HGPS cell (cell line): ENCODE results near the genes ARHGEF16 and TPRG1L.

GRCh38 chr1:3122307-3122864 lies 53.4 kb downstream of the PRDM16 start:
- RRBS, result 62% methylated on average over 2 of the region's 14 CpGs

- RRBS, result 84% methylated on average over 4 of the region's 16 CpGs
These were observed 127.6 kb downstream of the PRDM16 start for GRCh38 chr1:3196524-3197083.

GRCh38 chr1:3221713-3222861 lies 153.1 kb downstream of the PRDM16 start:
- RRBS, result no CpG with 5 or more reads among the region's 25 CpGs

DNA sequence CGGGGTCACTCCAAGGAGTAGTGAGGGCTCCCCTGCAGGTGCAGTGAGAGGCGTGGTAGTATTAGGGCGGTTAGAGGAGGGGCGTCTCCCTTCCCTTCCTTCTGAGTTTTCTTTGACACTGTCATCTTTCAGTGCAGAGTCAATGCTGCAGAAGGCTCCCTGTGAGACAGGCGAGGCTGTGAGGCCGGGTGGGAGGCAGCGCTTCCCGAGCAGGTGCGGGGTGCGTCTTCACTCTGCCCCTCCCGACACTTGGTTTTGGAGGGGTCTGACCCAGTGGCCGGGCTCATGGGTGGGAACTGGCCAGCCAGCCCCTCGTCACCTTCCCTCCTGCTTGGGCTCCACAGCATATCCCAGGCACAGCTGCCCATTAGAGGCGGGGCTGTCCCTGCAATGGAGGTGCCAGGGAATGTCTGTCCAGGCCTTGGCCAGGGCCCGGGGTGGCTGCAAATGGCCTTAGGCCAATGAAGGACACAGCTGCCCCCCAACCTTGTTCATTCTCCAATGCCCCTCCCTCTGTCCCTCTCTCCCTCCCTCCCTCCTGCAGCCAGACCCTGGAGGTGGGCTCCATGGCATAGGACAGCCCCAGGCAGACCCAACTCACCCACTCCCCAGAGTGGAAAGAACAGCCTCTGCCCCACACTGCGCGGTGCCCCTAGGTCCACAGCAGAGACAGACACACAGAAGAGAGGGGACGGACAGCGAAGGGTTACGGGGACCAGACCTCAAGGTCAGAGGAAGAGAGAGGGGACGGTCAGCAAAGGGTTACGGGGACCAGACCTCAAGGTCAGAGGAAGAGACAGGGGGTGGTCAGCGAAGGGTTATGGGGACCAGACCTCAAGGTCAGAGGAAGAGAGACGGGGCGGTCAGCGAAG lies 171.4 kb upstream of the ARHGEF16 start:
- RRBS, result 78% methylated on average over 6 of the region's 26 CpGs

DNA sequence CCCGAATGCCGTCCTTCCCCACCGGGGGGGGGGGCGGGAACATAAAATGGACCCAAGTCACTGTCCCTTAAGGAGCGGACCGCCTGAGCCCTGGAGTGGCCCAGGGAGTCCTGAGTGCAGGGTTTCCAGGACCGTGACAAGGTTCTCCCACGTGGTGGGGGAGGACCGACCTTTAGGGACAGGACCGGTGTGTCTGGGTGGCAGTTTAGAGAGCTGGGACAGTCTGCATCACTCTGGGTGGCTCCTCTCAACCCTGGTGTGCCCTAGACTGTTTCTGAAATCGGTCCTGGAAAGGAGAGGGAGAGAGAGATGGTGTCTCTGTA lies 140.5 kb upstream of the ARHGEF16 start:
- RRBS, result no CpG with 5 or more reads among the region's 11 CpGs

DNA sequence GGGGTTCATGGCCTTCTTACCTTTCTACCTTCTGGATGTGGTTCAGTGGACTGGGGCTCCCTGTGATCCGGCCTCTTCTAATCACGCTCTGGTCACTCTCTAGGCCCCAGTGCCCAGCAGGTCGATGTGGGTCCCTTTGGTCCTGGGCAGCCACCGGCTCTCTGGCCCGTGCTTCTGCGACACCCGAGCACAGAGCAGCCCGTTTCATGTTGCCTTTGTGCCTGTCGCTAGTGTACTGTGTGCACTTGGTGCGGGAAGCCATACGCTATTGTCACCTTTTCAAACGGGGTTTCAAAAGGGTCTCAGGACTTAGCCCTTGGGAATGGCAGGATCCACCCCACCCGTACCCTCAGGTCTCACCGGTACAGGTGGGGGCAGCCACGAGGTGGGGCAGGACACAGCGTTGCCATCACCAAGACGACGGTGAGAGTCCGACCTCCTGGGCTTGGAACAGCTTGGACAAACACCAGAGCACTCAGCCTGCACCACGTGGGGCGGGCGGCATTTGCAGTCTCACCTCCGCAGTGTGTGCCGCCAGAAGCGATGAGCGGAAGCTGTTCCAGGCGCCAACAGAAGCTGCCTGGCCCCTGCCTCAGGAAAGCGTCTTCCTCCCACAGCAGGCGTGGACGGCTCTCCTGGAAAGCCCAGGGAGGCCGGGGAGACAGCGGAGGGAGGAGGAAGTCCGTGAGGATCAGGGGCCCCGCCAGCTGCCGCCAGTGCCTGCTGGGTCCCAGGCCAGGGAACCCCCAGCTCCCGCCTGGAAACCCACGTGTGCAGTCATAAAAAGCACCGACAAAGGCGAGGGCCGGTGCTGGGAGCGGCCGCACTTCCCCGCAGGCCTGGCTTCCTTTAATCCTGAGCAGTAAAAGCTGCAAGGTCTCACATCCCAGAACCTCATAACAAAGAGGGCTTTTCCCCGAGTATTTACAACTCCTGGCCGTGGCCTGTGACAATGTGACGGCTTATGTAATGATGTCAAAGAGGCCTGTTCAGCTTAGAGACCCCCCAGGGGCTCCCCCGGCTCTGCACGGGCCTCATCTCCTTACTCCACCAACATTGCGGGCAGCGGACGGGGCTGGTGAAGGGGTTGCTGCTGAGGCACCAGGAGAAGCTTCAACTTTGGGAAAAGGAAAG lies 131.2 kb upstream of the ARHGEF16 start:
- RRBS, result 92% methylated on average over 4 of the region's 51 CpGs

DNA sequence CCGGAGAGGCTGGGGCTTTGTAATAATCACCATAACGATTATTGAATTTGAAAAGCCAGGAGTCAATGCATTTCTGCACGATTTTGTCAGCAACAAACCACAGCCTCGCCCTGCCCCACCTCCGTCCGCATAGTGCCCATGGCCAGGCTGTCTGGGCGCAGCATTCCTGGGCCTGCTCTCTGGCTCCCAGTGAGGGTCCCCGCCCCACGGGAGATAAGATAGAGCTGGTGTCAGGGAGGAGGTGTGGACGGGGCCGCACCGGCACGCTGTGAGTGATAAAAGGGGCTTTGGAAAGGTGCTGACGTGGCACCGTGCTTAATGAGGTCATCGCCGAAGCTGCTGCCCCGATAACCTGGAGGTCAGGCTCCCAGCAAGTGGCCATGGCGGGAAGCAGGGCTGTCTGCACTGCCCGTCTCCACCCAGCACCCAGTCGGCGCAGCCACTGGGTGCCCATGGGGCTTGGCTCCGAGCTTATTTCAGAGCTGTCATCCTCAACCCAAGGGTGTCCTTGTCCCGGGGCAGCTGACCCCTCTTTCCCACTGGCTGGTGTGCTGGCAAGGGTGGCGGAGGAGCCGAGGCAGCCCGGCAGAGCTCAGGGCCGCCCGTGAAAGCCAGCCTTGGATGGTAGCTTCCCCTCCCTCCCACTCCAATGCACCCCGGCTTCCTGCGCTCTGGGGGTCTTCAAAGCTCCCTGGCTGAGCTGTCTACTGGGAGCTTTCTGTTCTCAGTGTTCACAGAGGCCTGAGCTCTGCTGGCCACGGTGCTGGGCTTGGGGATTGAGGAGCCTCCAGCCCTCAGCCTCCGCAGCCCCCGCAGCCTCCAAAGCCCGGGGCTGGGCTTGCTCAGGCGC lies 105.2 kb upstream of the ARHGEF16 start:
- RRBS, result 73% methylated on average over 8 of the region's 36 CpGs

- RRBS, result 18% methylated on average over 5 of the region's 21 CpGs
These were observed 104.0 kb upstream of the ARHGEF16 start for GRCh38 chr1:3350246-3351165.

GRCh38 chr1:3431944-3432269 lies 22.6 kb upstream of the ARHGEF16 start:
- RRBS, result 92% methylated on average over 1 of the region's 12 CpGs

GRCh38 chr1:3454172-3455422 lies at the start of gene ARHGEF16:
ARHGEF16 (plus strand) TSS chr1:3454665.
- RRBS, result 4% methylated on average over 59 of the region's 114 CpGs

DNA sequence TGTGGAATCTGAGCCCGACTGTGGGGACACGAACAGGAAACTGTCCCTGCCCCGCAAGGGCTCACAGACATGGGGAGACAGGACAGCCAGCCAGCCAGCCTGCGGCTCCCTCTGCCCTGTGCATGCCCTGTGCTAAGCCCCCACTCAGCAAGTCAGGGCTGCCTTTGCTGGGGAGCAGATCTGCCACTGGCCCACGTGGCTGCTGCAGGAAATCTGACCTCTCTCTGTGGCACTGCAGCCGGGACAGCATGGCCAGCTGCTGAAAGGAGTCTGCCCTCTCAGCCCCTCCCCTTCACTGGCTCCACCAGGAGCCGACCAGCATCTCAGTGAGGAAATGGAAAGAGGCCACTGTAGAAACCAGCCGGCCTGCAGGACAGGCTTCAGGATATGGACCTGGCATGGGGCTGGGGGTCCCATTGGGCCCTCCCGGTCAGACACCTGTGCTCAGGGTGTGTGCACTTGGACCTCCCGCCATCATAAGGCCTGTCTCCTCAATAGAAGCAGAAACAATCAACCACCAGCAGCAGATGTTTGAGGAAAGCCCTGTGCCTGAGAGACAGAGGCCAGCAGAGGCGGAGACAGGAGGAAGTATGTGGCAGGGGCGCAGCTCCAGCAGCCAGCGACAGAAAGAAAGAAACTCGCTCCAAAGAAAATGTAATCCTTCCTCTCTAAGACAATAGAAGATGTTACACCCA lies 3.8 kb downstream of the ARHGEF16 start:
- RRBS, result 50% methylated on average over 2 of the region's 14 CpGs

DNA sequence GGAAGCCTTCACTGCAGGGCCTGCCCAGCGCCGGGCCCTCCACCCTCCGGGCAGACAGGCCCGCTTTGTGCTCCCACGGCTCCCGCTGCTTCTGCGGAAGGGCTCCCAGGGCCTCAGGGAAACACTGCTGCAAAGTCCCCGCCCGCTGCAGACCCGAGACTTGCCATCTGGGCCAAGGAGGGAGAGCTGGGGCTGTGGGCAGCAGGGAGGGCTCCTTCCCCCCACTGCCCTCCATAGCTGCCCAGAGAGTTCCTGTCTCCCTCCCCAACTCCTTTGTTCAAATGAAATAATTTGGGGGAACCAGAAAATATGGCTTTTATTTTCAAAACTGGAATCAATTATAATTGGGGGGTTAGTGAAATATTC lies 35.2 kb downstream of the MEGF6 start:
- RRBS, result no CpG with 5 or more reads among the region's 10 CpGs

GRCh38 chr1:3624860-3626046 lies at the start of gene TPRG1L:
TPRG1L (plus strand) TSS chr1:3625015.
- RRBS, result 2% methylated on average over 64 of the region's 116 CpGs

DNA sequence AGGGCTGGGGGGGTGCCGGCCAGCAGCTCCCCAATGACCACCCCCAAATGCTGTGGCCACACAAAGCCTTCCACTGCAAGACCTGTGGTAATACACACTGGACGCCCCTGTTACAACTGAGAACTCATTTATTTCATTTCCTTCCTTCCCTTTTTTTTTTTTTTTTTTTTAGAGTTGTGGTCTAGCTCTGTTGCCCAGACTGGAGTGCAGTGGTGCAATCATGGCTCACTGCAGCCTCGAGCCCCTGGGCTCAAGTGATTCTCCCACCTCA lies 25.2 kb downstream of the TP73 start:
- RRBS, result no CpG with 5 or more reads among the region's 3 CpGs

GRCh38 chr1:3773090-3773863 lies 728 bp downstream of the SMIM1 start:
- RRBS, result 49% methylated on average over 9 of the region's 25 CpGs

GRCh38 chr1:3786763-3787125 lies 9.6 kb downstream of the LRRC47 start:
- RRBS, result 90% methylated on average over 7 of the region's 22 CpGs

GRCh38 chr1:3830954-3831327 lies 26.1 kb downstream of the CEP104 start:
- RRBS, result no CpG with 5 or more reads among the region's 10 CpGs

DNA sequence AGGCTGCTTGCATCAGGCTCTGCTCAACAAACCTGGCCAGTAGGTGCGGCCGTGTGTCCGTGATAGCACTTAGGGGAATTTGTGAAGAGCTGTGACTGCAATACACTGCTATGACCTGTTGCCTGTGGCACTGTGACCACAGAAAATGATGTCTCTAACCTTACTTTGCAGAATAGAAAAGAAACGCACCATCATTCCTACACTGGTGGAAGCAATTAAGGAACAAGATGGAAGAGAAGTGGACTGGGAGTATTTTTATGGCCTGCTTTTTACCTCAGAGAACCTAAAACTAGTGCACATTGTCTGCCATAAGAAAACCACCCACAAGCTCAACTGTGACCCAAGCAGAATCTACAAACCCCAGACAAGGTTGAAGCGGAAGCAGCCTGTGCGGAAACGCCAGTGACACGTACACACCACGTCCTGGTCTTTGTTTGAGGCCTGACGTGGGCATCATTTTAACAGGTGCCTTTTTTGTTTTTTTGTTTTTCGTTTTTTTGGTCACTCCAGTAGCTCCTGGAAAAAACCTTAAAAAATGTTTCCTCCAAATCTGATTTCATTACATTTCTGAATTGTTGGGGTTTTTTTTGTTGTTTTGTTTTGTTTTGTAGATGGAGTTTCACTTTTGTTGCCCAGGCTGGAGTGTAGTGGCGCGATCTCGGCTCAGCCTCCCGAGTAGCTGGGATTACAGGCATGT lies 16.6 kb downstream of the C1orf174 start:
- RRBS, result no CpG with 5 or more reads among the region's 15 CpGs

- RRBS, result no CpG with 5 or more reads among the region's 18 CpGs
These were observed 10.2 kb downstream of the C1orf174 start for GRCh38 chr1:3889687-3890442.

- RRBS, result no CpG with 5 or more reads among the region's 25 CpGs
These were observed 76.7 kb upstream of the C1orf174 start for GRCh38 chr1:3976726-3977186.